AG09309 (cell line): ENCODE results near the genes FXYD1, KRTDAP, DMKN and HAUS5.

DNA sequence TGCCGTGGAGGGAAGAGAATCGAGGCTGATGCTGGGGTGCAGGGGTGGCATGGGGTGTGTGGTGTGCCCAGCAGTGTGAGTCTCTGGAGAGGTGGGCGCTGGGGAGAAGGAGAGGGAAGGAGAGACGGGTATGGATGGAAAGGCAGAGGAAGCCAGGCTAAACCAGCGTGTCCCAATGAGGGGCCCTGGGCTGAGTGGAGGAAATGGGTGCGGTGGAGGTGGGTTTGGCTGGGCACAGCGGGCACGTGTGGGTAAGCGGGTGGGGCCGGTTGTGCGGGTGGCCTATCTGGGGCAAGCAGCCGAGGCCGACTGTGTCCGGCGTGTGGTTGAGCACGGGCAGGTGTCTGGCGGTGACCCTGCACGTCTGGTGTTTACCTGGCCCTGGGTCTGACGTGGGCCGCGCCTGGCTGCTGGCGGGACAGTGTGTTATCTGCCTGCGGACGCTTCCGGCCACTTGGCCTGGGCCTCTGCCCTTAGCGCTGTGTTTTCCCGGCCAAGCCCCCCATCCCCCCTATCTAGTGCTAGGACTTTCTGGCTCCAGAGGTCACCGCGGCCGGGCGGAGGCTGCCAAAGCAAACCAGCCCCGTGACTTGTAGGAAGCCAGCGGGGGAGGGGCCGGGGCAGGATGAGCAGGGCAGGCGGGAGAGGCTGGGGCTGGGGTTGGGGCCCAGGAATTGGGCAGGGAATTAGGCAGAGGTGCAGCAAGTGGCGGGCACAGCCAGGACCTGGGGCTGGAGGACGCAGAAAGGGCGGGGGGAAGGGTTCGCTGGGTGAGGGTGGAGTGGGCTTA, 687 bp upstream of the HPN start:
- RRBS, result 29% methylated on average over 13 of the region's 39 CpGs

GRCh38 chr19:35055589-35056477, 14.3 kb downstream of the HPN start:
- RRBS, result no CpG with 5 or more reads among the region's 8 CpGs

- RRBS, result no CpG with 5 or more reads among the region's 6 CpGs
Measured at GRCh38 chr19:35138725-35138889, at the start of gene FXYD1. FXYD1 (plus strand) TSS chr19:35138824.

GRCh38 chr19:35142386-35142909, 607 bp upstream of the FXYD7 start:
- RRBS, result no CpG with 5 or more reads among the region's 27 CpGs

DNA sequence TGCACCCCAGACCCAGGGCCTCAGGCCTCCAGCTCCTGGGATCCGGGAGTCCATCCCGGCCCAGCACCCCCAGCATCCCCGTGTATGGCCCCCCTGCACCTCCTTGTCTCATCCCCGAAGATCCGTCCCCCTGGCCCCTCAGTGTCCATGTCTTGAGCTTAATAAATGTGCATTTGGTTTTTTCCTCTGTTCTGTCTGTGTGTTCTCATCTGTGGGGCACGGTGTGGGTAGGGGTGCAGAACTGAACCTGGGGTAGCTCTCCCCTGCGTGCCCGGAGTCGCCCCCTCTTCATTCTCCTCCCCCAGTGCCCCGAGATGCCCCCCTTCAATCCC, 455 bp upstream of the FXYD5 start:
- RRBS, result 1% methylated on average over 2 of the region's 10 CpGs

GRCh38 chr19:35175804-35176091, 21.2 kb downstream of the FXYD5 start:
- RRBS, result no CpG with 5 or more reads among the region's 4 CpGs

DNA sequence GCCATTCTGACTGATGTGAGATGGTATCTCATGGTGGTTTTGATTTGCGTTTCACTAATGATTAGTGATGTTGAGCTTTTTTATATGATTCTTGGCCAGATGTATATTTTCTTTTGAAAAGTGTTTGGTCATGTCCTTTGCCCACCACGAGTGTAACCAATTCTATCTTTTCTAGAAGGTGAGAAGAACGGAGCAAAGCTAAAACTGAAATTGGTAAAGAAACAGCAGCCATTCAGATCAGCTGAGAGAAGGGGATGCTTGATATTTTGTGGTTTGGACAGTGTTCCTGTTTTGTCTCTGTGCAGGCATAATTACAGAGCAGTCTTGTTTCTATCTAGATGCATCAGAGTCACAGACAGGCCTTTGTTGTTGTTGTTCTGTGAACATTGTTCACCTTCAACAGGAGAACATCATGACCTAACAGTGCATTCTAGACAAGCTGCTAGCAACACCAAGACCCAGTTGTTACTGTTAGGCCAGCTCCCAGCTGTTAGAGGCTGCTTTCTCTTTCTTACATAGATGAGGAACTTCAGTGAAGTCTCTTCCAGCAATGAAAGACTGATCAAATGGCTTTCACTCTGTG, 8.6 kb upstream of the LSR start:
- RRBS, result no CpG with 5 or more reads among the region's 3 CpGs

GRCh38 chr19:35269189-35270217, 741 bp downstream of the USF2 start:
- RRBS, result no CpG with 5 or more reads among the region's 106 CpGs

- RRBS, result no CpG with 5 or more reads among the region's 4 CpGs
Measured at GRCh38 chr19:35273122-35273323, 4.3 kb downstream of the USF2 start.

- RRBS, result no CpG with 5 or more reads among the region's 3 CpGs
Measured at GRCh38 chr19:35399307-35399627, 28.4 kb downstream of the GPR42 start.

DNA sequence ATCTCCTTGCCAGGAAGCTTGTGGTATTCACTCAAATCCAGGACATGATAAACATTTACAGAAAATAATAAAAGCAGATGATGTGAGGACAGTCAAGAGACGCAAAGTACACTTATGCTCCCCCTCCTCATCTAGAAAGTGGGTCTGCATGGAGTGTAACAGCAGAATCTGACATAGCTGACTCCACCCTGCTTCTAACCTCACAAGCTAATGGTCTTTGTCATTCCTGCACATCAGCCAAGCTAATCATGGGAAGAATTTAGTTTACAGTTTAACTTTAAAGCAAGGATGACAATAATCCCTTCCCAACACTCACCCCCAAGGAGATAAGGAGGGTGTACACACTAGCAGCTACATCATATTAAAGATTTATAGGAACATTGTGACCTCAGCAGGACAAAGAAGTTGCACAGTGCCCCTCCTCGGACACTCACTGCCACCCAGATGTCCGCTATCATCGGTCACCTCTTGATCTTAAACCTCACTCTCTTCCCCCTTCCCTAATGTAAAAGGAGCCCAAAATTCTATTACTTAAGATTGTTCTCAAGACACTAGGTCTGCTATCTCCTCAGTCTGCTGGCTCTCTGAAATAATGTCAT, 17.7 kb upstream of the FFAR2 start:
- RRBS, result no CpG with 5 or more reads among the region's 4 CpGs

DNA sequence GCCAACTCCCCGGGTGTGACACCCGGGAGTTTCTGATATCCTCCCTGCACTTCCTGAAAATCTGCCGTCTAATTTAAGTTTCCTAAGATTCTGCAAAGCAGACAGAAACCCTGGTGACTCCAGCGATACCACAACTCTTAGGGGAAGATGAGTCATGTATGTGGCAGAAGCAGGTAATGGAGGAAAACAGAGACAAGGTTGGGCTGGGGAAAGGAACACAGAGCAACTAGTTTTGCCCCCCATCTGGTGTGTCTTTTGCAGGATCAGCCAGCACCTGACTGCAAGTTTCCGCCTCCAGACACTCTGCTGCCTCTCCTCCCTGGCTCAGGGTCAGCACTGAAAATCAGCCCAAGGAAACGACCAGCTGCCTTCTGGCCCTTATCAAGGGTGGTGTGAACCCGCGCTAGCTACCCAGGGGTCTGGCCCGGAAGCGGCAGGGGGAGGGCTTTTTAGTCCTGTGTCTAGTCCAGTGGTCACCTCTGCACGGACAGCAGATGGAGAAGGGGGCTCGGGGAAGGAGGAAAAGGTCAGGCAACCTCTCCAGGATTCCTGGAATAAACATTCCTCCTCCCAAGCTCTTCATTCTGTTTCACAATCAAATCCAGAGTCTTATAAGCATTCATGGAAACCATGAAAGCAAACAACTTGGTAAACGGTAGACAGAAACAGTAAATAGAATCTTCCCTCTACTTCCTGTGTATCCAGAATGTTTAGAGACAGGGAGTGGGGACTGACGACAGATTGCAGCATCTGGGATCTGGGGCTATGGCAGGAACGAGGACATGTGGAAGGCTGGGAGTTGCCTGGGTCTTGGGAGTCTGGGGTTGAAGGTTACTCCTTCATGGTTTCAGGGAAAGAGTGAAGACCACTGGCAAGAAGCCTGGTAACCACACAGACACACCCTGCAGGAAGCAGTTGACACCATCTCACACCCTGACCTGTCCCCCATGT, 11.1 kb upstream of the FFAR2 start:
- RRBS, result no CpG with 5 or more reads among the region's 15 CpGs

DNA sequence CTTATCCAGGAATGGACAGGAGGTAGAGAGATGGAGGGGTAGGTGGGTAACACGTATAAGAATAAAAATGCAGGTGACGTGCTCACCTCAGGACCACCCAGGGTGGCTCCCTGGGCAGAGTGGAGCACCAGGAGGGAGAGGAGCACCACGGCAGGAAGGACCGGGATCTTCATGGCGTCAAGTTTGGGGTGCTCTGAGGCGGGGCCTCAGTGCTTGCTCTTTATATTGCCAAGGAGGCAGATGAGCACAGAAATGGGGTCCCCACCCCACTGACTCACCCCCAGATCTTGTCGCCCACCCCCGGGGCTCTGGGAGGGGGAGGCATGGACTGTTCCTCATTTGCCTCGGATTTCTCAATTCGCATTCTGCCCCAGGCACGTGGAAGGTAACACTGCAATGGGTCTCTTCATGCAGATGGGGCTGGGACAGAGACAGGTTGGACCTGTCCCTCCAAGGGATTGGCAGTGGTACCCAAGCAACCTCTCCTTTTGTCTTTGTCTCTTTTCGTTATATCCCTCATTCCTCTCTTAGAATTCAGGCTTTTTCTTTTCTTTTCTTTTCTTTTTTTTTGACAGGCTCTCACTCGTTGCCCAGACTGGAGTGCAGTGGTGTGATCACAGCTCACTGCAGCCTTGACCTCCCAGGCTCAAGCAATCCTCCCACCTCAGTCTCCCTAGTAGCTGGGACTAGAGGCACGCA, at the start of gene KRTDAP:
Gene KRTDAP (minus strand): TSS at position 195 of the 699 bp plus-strand sequence.
- RRBS, result no CpG with 5 or more reads among the region's 14 CpGs

DNA sequence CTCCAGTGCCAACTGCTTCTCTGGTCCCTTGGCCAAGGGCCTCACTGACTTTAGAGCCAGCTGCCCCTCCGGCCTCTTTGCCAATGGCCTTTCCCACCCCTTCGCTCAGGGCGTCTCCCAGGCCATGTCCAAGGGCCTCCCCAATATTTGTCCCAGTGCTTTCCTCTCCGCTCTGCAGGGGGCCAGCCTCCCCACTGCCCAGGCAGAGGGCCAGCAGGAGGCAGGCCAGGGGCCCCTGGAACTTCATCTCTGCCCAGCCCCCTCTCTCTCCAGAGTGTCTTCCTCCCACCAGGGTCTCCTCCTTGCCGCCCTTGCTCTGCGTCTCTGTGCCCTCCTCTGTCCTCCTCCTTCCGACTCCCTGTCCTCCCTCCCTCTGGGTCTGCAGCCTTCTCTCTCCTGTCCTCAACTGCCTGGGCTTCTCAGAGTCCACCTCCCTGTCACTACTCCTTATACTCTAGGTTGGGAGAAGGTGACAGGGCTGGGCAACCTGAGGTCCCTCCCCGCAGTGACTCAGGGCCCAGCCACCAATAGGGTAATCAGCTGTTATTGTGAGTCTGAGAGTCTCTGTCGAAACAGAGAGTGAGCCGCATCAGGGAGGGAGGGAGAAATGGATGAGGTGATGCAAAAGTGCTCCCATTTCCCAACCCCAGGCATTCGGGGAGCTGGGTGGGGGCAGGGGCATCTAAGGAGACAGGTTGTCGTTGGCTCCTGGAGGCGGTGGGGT, at the start of gene DMKN:
Gene DMKN (minus strand): TSS at position 421 of the 724 bp plus-strand sequence.
- RRBS, result no CpG with 5 or more reads among the region's 13 CpGs

DNA sequence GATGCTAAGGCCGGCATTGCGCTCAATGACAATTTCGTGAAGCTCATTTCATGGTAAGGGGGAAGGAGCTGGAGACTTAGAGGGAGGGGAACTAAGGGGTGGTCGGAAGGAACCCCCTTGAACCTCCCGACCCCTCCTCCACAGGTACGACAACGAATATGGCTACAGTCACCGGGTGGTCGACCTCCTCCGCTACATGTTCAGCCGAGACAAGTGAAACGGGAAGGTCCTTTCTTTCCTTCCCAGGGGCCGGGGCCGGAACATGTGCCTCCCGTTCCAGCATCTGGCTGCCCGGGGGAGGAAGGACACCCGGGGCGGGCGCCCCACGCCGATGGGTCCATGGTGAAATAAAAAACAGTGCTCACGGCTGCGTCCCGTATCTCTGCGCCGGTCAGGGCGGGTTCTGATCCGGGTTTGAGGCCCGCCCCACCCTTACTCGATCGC, 450 bp upstream of the TMEM147 start:
- RRBS, result 2% methylated on average over 21 of the region's 31 CpGs

DNA sequence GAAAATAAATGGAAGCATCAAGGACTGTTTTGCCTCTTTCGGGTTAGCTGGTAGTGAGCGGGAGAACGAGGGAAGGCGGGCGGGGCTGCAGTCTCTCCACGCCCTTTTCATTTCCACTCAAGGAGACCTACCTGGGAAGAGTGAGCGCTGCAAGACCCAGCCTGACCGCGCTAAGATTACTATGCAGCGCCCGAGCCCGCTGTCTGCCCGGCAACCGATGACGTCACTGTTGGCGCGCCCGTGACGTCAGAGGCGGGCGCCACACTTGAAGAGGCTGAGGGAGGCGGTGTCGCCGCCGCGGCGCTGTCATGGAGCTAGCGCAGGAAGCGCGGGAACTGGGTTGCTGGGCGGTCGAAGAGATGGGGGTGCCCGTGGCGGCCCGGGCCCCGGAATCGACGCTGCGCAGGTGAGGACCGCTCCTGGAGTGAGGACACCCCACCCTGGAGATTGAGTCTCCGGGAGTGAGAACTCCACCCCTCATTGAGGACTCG, at the start of gene HAUS5:
Gene HAUS5 (plus strand): TSS at position 249 of the 491 bp plus-strand sequence.
- RRBS, result 1% methylated on average over 6 of the region's 42 CpGs

GRCh38 chr19:35637090-35637671, 4.4 kb upstream of the ETV2 start:
- RRBS, result 95% methylated on average over 3 of the region's 29 CpGs

DNA sequence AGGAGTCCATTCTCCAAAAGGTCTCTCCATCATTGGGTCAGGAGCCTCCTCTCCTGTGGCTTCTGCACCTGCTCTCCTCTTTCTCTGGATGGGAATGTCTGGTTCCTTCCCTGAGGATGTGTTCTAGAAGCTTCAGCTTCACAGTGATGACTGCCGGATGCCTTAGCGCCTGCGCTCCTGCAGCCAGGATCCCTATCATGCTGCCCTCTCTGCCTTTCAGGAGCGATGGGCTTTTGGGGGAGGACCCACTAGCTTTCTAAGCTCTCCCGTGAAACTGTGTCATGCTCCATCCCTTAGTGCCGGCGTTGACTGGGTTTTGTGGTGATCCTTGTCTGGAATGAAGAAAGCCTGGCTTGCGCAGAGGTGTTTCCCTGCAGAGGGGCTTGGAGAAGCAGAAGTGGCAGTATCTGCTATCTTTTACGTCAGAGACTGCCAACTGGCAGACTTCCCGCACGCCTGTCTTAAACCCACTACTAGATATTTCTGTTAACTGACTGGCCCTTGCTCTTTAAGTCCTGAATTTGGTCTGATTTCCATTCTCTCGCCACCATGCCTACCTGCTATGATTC, 3.9 kb upstream of the KMT2B start:
- RRBS, result no CpG with 5 or more reads among the region's 12 CpGs

- RRBS, result no CpG with 5 or more reads among the region's 13 CpGs
Measured at GRCh38 chr19:35723448-35723807, 5.6 kb downstream of the KMT2B start.

GRCh38 chr19:35733485-35734634, 8.4 kb downstream of the IGFLR1 start:
- RRBS, result 100% methylated on average over 2 of the region's 27 CpGs